ENCODE measurements around the gene SIPA1L2.

DNA sequence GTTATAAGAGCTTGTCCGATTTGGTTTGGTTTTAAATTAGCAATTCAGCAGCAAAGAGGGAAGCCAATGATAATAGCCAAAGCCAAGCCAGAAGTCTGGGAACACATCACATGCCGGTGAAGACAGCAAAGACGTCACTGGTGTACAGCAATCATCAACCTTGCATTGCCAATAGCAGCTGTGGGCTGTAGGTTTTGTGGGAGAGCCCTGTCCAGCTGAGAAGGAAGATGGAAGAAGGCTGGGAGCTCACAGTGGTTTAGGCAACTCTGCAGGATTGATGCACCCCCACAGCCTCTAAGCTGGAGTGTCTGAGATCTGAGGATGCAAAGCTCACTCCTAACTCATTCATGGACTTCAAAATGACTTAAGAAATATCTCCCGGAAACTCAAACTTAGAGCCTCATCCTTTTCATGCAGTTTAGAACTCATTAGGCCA lies 338.6 kb downstream of the SIPA1L2 start:
- PRO-cap, result no peak

DNA sequence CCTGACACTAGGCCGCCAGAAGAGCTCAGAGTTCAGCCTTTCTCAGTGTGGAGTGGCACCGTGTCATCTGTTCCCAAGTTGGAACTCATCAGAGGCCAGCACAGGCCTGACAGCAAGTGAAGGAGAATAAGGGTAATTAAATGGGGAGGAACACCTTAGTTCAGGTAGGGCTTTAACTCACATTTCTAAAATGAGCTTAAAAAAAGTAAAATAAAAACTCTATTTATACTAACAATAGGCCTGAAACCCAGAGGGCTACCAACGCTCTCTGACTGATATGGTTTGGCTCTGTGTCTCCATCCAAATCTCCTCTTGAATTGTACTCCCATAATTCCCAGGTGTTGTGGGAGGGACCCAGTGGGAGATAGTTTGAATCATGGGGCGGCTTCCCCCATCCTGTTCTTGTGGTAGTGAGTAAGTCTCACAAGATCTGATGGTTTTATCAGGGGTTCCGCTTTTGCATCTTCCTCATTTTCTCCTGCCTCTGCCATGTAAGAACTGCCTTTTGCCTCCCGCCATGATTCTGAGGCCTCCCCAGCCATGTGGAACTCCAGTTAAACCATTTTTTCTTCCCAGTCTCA lies 19.2 kb downstream of the SIPA1L2 start:
- PRO-cap, result no peak

- PRO-cap, result bidirectional peak, plus-strand start at chr1:232630270, minus-strand start at chr1:232630126
These were observed at the start of gene SIPA1L2 for GRCh38 chr1:232629751-232630214. TSS of gene SIPA1L2 (minus strand) at chr1:232630133.

- PRO-cap, result no peak
These were observed 46.3 kb upstream of the NTPCR start for GRCh38 chr1:232903972-232904587.

- PRO-cap, result no peak
These were observed 765 bp downstream of the NTPCR start for GRCh38 chr1:232951229-232951522.

- PRO-cap, result bidirectional peak, plus-strand start at chr1:233614006, minus-strand start at chr1:233613816
These were observed 531 bp upstream of the KCNK1 start for GRCh38 chr1:233613116-233614033.

- PRO-cap, result no peak
These were observed 24.6 kb downstream of the KCNK1 start for GRCh38 chr1:233638305-233639053.

DNA sequence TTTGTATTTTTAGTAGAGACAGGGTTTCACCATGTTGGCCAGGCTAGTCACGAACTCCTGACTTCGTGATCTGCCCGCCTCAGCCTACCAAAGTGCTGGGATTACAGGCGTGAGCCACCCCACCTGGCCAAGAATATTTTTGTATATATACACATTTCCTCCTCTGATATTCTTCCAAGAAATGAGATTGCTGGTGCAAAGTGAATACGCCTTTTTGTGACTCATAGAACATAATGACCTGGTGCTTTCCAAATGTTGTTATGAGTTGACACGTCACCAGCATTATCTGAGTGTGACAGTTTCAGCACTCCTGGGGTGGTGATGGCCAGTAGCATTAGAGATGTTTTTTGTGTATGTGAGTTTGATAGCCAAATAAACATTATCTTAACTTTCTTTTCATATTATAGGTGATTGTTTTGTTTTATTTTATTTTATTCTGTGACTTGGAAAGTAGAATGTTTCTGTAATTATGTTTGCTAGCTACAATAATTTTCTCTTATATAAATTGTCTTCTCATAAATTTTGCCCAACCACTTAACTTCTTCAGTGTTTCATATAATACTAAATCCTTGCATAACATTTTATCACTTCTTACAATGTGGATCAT lies 55.0 kb downstream of the KCNK1 start:
- PRO-cap, result no peak

GRCh38 chr1:233723485-233723822 lies 109.5 kb downstream of the KCNK1 start:
- PRO-cap, result no peak

DNA sequence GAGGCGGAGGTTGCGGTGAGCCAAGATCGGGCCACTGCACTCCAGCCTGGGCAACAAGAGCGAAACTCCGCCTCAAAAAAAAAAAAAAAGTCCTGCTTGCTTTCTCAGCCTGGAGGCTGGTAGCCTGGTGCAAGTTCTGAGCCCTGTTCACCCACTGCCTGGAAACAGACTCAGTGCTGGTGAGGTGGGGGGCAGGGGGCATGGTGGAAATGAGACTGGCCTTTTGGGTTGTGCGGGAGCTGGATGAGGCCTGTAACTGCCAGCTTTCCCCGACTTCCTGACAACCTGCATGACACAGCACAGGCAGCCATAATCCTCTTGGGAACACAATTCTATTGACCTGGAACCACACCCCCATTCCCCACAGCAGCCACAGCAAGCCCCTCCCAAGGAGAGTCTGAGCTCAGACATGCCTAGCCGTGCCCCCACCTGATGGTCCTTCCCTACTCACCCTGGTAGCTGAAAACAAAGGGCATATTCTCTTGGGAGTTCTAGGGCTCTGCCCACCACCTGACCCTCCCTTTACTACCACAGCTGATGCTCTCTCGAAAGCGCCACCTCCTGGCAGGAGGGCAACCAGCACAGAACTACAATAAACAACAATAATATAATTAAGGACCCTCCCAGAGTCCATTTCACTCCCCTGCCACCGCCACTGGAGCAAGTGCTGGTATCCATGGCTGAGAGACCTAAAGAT lies 184.9 kb upstream of the COA6 start:
- PRO-cap, result no peak

- PRO-cap, result no peak
These were observed 30.4 kb upstream of the TARBP1 start for GRCh38 chr1:234509438-234509648.

GRCh38 chr1:234536236-234536533 lies 57.2 kb upstream of the TARBP1 start:
- PRO-cap, result no peak

GRCh38 chr1:234620301-234620593 lies 10.3 kb upstream of the IRF2BP2 start:
- PRO-cap, result no peak

DNA sequence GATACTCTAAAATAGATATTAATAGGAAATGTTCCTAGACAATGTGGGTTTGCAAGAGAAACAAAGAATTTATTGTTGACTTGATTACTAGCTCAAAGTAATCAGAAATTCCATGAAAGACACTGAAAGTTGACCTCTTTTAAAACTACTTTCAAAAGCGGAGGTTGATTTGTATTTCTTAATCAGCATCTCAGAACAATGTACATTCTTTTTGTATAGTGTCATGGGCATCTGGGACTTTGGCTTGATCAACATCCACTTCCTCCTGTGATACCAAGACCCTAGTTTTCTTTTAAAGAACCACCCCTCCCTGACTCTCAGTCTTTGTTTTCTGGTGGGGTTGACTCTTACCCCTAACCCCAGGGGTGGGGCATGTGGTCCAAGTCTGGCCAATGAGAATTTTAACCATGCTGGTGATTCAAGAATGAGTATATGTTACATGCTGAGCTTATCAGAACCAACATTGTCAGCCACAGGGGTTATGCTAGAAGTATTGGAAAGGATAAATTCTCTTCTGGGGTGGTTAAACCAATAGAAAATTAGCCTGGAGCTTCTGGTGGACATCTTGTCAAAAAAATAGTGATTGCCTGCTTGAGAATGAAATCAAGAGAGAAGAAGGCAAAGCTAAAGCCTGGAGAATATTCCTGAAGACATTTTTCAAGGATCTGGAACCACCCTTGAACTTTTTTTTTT lies 21.8 kb upstream of the IRF2BP2 start:
- PRO-cap, result no peak

DNA sequence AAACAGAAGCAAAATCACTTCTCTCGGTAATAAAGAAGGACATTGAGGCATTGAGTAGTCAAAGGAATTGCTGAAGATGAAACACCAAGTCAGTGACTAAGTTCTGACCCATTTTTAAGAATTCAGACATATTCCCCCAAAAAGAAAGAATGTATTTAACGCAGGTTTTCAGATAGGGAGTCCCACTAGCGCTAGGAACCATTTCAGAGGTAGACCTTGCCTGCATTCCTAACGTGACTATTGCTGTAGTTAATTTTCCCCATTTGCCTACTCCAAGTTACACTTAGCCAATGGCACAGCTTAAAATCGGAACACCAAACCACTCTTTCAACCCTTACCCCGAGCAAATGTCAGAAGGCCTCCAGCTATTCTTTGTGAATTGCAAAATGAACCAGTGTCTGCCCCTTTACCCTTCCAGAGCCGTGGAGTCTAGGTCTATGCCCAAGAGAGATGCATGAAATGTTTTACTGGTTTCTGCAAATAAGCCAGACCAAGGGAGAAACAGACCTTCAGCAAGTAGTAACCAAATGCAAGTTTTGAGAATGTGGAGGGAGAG lies 109.0 kb upstream of the IRF2BP2 start:
- PRO-cap, result no peak

DNA sequence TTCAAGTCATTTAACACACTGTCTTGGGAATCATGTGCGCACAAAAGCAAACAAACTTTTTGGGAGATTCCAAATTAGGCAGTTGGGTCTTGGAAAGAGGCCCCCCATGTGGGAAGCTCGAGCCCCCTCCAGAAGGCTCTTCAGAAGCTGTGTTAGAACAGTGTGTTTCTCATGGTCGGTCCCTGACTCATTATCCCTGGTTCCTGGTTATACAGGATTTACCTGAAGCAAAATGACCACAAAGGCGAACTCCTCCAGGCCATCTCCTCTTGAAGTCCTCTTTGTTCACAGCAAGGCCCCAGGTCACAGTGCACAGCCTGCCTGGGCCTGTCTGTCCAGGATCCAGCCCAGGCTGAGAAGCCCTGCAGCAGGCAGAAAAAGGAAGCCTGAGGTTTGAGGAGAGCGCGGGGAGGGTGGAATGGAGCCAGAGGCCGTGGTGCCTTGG lies 136.7 kb upstream of the IRF2BP2 start:
- PRO-cap, result no peak

GRCh38 chr1:234772252-234773119 lies 162.5 kb upstream of the IRF2BP2 start:
- PRO-cap, result bidirectional peak, plus-strand start at chr1:234772625, minus-strand start at chr1:234772461

DNA sequence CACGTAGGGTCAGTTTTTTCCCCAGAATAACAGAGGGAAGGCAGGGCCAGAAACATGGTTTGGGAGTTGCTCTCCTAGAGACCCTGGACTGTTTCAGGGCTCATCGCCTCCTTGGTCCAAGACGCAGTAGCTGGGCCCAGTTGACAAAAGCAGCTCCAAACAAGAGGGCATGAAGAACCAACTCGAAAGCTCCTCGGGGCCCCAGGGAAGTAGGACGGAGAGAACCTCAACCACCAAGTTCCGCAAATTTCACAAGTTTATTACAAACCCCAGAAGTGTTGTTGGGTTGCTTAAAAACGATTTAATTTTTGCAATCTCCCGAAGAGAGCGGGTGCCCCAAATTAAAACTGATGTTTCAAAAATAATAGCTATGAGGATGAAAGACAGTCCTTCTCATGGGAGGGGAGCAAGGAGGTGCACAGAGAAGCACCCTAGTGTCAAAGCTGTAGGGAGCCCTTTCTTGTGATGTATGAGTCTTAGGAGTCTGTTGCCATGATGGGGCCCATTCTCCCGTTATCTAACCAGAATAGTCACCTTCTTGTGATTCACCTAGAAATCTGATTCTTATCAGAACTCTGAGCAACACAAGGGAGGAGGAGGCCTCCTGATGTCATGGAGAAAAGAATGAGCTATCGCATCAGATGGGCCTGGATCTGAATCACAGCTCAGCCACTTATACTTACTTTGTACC lies 165.6 kb upstream of the IRF2BP2 start:
- PRO-cap, result no peak

DNA sequence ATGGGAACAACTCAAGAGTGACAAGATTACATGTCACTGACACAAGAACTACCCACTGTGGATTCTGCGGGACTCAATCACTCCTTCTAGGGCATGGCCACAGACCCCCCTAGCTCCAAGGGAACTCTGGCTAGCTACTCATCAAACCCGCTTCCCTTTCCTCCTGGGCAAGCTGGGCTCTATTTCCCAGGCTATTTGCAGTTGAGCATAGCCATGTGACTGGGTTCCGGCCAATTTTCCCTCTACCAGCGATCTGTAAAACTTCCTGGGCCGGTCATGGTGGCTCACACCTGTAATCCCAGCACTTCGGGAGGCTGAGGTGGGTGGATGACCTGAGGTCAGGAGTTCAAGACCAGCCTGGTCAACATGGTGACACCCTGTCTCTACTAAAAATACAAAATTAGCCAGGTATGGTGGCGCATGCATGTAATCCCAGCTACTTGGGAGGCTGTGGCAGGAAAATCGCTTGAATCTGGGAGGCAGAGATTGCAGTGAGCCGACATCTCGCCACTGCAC lies 214.9 kb upstream of the IRF2BP2 start:
- PRO-cap, result no peak

DNA sequence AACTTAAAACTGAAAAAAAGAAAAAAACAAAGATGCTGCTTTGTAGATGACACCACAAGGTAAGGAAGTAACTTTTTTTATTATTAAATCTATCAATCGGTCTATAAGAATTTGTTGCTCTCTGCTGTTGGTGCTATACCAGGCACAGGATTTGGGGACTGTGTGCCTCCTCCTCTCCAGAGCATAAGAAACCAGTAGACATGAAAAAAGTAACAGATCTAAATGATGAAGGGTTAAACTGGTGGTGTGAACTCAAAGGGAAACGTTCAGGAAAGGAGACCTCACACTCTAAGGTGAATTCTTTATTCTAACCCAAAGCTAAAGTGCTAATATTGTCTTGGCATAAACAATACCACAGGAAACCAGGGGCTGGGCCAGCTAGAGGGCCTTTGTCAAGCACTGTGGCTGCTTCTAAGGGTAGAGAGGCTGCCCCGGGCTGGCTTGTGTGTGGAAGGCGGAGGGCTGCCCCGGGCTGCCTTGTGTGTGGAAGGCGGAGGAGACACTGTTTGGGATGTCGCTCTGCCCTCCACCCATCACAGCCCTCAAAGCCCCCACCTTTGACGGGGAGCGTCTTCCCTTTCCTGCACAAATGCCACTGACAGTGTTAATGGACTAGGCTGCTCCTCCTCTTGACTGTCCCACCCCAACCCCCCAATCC lies 217.0 kb downstream of the TOMM20 start:
- PRO-cap, result unidirectional peak, plus-strand start at position 420 of the sequence

Data from sciatic nerve (tissue), 1 donor.